Right cardiac atrium (tissue), 1 donor: ENCODE measurements around the genes MLLT11 and TMOD4.

GRCh38 chr1:150153965-150154439 is 4.3 kb downstream of the PLEKHO1 start:
- PRO-cap = no peak

GRCh38 chr1:150236867-150237444 is 1.0 kb upstream of the ANP32E start:
- PRO-cap = no peak

DNA sequence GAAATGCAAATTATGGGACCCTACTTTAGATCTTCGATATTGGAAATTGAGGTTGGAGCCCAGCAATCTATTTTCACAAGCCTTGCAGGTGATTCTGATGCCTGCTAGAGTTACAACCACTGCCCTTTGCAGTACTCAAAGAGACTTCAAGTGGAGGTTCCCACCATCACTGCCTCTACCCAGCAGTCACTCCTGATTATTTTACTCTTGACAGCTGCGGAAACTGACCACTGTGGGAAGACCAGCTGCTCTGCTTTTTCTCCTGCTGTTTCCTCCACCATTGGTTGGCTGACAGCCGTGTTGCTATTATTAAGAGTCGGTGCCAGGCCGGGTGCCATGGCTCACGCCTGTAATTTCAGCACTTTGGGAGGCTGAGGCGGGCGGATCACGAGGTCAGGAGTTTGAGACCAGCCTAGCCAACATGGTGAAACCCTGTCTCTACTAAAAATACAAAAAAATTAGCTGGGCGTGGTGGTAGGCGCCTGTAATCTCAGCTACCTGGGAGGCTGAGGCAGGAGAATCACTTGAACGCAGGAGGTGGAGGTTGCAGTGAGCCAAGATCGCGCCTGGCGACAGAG is 11.2 kb upstream of the PRPF3 start:
- PRO-cap = no peak

DNA sequence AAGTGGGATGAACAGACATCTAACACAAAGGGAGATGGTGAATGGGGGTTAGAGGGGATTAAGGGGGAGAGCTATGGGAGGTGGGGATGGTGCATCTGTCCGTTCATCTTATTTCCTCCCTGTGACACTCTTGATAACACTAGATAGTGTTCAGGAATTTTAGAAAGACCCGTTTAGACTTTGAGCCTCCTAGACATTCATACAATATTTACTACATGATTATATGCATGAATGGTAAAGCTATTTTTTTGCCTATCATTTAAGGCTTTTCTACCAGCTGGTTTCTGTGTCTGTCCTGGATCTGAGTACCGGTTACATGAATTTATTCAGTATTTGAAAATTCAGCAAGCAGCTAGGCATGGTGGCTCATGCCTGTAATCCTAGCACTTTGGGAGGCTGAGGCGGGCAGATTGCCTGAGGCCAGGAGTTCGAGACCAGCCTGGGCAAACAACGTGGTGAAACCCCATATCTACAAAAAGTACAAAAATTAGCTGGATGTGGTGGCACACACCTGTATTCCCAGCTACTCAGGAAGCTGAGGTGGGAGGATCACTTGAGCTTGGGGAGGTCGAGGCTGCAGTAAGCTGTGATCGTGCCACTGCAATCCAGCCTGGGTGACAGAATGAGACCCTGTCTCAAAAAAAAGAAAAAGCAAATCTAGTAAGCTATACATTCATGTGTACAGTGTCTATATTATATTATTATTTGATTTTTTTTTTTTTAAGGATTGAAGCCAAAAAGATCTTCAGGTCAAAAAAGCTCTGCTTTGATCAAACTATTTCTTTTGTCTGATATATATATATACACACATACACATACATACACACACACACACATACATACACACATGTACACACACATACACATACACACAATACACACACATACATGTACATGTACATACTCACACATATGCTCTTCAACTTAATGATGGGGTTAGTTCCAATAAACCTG is 17.2 kb upstream of the RPRD2 start:
- PRO-cap = no peak

DNA sequence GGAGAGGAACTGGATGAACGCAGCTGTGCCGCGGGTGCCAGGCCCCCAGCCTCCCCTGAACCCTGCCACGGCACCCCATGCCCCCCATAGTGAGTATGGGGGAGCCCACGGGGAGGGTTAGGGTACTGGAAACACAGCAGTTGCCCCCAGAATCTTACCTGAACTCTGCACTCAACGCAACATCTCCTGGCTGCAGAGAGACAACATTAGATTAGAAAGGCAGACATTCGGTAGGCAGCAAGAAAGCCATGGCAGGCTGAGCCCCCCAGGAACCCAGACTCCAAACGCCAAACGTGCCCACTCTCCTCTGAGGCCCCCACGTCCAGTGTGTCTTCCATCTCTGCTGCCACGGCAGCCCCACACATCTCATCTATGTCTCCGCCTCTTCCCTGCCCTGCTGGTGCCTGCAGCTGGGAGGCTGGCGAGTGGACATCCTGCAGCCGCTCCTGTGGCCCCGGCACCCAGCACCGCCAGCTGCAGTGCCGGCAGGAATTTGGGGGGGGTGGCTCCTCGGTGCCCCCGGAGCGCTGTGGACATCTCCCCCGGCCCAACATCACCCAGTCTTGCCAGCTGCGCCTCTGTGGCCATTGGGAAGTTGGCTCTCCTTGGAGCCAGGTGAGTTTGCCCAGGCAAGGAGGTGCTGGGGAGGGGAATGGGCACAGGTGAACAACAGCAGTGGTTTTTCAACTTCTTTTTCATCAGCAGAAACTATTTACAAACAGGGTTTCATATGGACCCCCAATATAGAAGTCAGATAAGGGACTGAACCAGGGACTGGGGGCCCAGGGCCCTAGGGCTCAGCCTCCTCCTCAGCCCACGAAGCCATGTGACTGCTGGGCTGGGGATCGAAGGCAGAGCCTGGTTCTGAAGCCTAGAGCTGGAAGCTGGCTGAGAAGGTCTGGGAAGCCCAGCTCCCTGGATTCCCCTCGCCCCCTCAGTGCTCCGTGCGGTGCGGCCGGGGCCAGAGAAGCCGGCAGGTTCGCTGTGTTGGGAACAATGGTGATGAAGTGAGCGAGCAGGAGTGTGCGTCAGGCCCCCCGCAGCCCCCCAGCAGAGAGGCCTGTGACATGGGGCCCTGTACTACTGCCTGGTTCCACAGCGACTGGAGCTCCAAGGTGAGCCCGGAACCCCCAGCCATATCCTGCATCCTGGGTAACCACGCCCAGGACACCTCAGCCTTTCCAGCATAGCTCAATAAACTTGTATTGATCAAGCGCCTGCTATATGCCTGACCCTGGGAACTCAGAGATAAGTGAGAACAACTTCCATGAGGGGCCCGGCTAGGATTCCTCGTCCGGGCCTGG is 8.8 kb downstream of the ADAMTSL4 start:
- PRO-cap = no peak

- PRO-cap = no peak
These were observed 15.0 kb downstream of the ADAMTSL4 start for GRCh38 chr1:150564061-150564671.

- PRO-cap = no peak
These were observed 3.7 kb downstream of the MCL1 start for GRCh38 chr1:150575560-150576266.

GRCh38 chr1:150576665-150577559 is 2.5 kb downstream of the MCL1 start:
- PRO-cap = no peak

DNA sequence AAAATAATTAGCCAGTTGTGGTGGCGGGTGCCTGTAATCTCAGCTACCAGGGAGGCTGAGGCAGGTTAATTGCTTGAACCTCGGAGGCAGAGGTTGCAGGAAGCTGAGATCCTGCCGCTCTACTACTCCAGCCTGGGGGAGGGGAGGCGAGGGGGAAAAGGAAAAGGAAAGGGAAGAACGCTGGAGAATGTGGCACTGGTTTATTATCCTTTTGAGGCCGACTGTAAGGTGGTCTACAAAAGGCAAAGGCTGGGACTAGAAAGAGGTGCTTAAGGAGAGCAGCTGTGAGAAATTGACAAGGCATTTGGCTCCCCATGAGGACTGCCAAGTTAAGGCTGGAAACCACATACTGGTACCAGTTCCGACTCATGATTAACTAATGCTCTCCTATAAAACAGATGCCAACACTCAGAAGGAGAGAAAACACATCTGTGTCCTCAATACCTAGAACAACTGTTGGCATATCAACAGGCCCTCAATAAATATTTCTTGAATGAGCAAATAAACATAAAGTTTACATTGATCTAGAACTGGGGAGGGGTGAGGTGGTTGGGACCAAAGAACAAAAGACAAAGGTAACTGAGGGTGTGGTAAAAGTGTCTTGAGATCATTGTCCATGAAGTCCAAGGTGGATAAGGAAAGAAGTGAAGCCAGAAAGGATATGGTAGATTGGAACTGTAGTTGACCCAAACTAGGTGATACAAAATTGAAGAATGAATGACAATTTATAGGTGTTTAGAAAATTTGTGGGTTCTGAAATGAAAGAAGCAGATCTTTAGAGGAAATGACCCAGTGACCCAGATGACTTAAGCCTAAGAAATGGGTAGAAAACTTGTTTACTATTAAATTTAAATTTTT is 16.7 kb upstream of the MCL1 start:
- PRO-cap = no peak

DNA sequence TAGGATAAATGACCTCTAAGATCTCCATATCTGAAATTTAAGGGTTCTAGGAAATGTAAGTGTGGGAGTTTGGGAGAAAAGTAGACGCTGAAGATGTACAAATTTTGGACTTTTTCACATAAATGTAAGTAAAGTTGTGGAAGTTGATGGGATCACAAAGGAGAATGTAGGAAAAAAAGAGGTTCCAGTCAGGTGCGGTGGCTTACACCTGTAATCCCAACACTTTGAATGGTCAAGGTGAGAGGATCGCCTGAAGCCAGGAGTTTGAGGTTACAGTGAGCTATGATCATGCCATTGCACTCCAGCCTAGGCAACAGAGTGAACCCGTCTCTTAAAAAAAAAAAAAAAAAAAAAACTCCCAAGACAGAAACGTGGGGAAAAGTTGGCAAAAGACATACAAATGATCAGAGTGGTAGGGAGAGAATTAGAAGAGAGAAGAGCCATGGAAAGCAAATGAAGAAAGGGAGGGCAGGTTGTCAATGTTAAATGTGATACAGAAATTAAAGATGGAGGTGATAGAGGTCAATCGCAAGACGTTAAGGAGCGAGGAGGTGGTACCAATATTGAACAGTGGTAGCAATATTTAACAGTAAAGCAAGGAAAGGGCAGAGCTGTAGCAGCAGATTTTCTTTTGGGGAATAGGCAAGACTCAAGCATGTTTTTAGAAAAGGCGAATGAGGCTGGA is 2.6 kb upstream of the ENSA start:
- PRO-cap = no peak

DNA sequence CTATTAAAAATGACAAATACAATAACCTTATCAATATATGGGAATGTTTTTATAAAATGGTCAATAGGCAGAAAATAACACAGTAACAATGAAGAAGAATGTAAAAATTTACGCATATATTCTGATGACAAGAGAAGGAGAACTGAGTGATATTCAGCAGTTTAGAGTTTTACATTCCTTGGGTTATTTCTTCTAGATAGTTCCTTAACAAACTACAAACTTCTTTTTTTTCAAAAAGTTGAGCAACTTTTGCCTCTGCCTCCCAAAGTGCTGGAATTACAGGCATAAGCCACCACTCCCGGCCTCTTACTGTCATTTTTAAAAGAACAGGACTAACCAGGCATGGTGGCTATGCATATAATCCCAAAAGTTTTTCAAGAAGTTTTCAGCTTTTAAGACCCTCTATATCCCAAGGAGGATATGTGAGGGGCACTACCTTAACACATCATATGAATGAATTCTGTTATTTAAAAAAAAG is 32.9 kb downstream of the ARNT start:
- PRO-cap = no peak

DNA sequence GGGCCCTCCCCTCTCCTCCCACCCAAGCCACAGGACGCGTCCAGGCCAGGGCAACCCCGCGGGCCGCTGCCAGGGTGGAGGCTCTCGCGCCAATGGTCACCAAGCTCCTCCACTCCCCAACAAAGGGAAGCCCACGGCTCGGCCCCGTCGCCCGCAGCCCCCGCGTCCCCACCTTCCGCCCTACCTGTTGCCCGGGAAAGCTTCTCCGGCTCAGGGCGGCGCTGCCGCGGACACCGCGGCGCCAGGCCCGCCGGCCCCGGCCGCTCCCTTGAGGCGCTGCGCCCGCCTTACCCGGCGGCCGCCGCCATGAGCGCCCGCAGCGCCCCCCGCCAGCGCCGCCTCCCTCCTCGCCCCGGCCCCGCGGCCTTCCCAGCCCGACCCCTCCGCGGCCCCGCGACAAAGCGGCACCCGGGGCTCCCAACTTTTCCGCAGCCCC is 483 bp downstream of the CERS2 start:
- PRO-cap = no peak

GRCh38 chr1:151059935-151060799 is at the start of gene MLLT11:
Gene MLLT11, plus strand, starts transcription at chr1:151060397.
- PRO-cap = bidirectional peak, plus-strand start at chr1:151060411, minus-strand start at chr1:151060302

- PRO-cap = bidirectional peak, plus-strand start at chr1:151132063, minus-strand start at chr1:151132039
These were observed 14.3 kb downstream of the SEMA6C start for GRCh38 chr1:151131913-151132652.

DNA sequence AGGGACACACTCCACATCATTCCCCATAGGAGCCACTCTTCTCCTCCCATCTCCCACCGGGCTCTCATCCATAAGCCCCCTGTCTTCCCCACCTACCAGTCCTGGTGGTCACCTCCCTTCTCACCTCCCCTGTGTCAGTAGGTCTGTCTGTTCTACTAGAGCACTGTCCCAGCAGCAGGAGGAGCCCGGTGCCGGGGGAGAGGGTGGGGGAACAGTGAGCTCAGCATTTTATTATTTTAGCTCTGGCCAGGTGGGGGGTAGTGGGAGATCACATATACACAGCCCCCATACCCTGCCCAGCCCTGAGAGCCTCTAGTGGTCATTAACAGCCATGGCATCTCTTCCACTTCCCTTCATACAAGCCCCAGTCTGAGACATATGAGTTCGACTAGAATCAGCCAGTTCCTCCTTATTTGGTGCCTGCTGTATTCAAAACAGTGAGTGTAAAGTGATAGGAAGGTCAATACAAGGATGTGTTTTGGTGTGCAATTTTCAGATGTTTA is at the start of gene TMOD4:
Gene TMOD4, minus strand, starts transcription at position 154 of the 503 bp plus-strand sequence.
- PRO-cap = no peak

DNA sequence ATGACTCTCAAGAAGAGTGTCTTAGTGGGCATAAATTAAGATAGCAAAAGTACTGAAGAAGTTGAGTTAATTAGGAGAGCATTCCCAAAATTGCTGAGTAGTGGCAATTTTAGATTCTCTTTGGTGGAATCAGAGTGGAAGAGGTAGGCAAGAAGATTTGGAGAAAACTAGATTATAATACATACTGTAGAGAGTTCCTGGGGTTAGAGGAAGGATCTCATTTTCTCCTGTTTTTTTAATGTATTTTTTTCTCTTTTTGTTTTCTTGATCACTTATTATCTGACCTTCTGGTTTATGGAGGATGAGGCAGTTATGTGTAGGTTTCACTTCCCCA is 16.8 kb upstream of the PSMD4 start:
- PRO-cap = no peak

DNA sequence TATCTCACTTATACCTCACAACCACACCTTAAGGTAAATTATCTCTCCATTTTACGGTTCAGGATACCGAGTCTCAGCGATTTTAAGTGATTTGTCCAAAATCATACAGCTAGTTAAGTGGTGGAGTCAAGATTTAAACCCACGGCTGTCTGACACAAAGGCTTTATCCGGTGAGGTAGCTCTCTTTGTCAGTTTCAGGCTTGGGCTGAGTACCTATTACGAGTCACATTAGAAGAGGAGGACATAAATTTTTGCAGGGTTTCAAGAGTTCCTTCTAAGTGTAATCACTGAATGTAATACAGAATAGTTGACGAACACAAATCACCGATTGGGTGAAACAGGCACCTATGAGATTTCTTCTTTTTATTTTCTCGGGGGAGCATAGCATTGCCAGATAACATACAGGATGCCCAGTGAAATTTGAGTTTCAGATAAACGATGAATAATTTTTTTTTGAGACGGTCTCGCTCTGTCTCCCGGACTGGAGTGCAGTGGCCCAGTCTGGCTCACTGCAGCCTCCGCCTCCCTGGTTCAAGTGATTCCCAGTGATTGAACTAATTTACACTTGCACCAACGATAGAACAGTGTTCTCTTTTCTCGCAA is 857 bp downstream of the PSMD4 start:
- PRO-cap = no peak

DNA sequence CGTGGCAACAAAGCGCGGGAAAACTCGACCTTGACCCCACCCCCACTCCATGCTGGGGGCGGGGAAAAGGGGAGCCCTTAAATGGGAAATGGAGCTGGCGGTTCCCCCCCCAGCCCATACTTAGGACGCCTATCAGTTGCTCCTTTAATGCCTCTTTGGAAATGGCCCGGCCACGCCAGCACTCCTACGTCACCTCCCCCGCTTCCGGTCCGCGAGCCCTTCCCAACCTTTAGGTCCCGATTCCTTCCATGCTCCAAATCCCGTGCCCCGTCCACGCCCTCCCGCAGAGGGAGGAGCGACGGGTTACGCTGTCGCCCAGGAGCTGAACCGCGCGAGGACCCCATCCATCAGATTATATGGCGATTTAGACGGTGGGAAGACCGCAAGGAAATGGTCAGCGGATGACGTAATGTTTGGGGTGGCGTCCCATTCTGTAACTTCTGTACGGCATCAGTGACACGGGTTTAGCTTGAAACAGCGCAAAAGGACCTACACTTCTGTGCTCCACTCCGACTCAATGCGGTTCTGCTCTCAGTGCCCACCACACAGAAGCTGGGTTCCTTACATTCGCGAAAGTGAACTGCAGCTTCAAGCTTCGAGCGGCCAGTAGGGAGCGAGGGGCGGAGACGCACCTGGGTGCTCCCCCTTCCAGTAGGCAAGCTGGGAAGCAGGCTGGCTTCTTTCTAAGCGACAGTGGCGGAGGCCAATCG is 628 bp upstream of the ZNF687 start:
- PRO-cap = bidirectional peak, plus-strand start at position 232 of the sequence, minus-strand start outside the sequence; bidirectional peak, plus-strand start at position 284 of the sequence, minus-strand start at position 358 of the sequence; bidirectional peak, plus-strand start outside the sequence, minus-strand start at position 577 of the sequence

- PRO-cap = no peak
These were observed 8.2 kb downstream of the ZNF687 start for GRCh38 chr1:151290347-151290574.

DNA sequence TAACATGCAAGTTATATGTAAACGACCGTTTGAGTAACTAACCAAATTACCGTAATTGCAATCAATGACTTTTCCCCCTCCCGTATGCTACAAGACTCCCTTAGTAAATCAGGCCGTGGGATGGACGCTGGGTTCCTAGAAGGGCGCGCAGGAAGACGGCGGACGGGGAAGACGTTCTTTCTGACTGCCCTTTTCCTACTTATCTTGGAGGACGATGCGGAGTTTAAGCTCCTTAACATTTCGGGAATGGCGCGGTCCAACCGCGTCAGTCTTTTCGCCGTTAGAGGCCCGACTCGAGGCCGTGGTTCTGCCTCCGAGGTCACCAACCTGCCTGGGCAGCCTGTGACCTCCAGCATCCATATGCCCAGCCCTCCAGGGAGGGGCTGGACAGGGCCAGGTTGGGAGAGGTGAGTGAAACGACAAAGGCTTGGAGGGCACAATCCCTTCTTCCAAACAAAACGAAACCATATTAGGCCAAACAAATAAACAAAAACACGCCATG is 768 bp upstream of the PI4KB start:
- PRO-cap = no peak